ENCODE data around the genes HADHB, DPYSL5, KHK and CGREF1.

- RRBS: 2% methylated on average over 9 of the region's 35 CpGs
Measured at GRCh38 chr2:25877283-25877987, 852 bp downstream of the ASXL2 start.

DNA sequence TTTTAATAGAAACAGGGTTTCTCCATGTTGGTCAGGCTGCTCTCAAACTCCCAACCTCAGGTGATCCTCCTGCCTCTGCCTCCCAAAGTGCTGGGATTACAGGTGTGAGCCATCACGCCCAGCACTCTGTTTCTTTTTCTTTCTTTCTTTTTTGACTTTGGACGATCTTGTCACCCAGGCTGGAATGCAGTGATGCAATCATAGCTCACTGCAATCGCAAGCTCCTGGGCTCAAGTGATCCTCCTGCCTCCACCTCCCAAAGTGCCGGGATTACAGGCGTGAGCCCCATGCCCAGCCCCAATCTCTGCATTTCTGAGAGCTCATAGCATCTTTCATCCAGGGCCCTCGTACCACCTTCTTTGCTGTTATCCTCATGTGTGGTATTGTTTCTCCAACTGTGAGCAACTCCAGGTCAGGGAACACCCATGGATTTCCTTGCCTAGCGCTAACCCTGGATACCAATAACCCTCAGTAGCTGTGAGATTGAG lies 17.2 kb upstream of the KIF3C start:
- RRBS: no CpG with 5 or more reads among the region's 7 CpGs

DNA sequence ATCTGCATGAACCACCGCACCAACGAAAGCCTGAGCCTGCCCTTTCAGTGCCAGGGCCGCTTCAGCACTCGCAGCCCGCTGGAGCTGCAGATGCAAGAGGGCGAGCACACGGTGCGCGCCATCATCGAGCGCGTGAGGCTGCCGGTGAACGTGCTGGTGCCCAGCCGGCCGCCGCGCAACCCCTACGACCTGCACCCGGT lies 11.5 kb downstream of the GAREM2 start:
- RRBS: 7% methylated on average over 1 of the region's 20 CpGs

- RRBS: no CpG with 5 or more reads among the region's 7 CpGs
Measured at GRCh38 chr2:26222275-26222833, 22.1 kb downstream of the HADHA start.

DNA sequence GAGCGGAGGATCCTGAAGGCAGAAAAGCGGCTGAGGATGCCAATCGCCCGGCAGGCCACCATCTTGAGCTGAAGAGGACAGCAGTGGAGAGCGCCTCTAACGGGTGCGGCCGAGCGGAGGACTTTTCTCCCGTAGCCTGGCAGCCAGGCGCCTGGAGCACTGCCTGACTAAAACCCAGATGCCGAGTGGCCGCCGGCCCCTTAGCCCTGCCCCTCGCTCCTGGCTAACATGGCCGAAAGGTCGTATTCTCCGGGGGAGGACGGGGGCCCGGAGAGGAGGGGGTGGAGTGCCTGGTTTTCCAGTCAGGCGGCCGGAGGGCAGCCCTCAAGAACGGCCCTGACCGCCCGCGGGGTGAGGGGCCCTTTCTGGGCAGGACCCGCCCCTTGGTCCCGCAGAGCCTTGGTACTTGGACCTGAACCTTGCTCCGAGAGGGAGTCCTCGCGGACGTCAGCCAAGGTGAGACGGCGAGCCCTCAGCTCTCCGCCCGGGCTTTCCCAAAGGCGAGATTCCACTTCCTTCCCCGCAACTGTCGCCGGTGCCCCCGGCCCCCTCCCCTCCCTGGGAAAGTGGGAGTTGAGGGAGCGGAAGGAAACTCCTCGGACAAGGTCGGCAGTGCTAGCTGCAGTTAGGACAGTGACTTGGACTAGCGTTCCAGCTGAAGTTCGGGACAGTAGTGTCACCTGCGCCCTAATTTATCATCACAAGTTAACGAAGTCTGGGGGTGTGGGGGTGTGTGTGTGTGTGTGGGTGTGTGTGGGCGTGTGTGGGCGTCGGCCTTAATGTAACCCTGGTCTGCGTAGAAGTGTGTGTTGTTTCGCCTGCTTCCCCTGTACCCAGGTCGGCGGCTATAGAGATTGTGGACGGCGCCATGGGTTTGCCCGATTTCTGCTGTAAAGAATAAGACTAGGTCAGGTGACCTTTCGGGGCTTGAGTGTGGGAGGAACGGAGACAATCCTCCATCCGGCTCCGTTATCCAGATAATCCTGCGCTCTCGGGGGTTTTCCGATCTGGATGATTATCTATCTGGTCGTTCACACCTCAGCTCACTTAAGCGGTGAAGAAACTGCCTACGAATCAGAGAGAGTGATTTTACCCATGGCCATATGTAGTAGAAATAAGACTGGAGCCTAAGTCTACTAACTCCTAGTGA lies at the start of gene HADHB:
TSS of gene HADHB (plus strand) at position 405 of the 1,150 bp plus-strand sequence.
- RRBS: 3% methylated on average over 8 of the region's 68 CpGs

GRCh38 chr2:26390170-26391250 lies 11.2 kb upstream of the DRC1 start:
- RRBS: no CpG with 5 or more reads among the region's 5 CpGs

GRCh38 chr2:26736447-26736865 lies 27.6 kb upstream of the SLC35F6 start:
- RRBS: no CpG with 5 or more reads among the region's 1 CpG

DNA sequence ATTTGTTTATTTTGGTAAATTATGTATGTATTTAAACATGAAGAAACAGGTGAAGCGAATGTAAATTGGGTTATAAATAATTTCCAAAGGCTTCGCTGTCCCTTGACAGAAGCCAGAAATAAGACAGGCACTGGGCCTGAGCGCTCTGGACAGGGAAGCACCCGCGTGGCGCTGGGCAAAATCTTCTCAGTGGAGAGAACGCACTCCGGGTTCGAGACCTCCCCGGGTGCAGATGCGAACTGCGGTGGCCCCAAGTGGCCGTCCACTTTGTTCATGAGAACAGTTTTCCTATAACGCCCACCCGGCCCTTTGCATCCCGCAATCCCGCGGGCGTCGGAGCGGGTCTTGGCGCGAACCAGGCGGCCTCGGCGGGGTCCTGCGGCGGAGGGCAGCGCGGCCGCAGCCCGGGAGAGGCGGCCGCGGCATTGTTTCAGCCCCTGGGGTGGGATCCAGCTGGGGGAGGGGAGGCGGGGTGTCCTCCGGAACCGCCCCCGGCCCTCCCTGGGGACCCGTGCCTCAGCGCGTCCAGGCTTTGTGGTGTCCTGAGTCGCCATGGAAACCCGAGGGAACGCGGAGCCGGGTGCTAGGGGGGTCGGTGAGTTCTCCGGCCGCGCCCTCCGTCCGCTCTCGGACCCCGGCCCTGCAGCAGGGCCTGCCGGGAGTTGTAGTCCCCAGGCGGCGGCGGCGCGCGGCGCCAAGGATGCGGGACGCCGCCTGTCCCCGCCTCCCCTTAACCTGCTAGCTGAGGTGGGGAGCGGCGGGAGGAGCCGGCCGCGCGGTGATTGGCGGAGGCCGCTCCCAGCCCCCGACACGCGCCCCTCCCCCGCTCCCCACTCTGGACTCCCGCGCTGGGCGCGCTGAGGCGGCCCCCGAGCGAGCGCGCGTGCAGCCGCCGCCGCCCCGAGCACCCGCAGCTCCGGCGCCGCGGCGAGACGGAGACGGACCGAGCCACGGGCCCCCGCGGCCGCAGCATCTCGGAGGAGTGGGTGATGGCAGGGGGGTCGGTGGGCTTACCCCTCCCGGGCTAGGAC lies at the start of gene DPYSL5:
TSS of gene DPYSL5 (plus strand) at position 860 of the 1,031 bp plus-strand sequence.
- RRBS: 5% methylated on average over 42 of the region's 109 CpGs

- RRBS: no CpG with 5 or more reads among the region's 17 CpGs
Measured at GRCh38 chr2:27051036-27051426, 437 bp upstream of the AGBL5 start.

DNA sequence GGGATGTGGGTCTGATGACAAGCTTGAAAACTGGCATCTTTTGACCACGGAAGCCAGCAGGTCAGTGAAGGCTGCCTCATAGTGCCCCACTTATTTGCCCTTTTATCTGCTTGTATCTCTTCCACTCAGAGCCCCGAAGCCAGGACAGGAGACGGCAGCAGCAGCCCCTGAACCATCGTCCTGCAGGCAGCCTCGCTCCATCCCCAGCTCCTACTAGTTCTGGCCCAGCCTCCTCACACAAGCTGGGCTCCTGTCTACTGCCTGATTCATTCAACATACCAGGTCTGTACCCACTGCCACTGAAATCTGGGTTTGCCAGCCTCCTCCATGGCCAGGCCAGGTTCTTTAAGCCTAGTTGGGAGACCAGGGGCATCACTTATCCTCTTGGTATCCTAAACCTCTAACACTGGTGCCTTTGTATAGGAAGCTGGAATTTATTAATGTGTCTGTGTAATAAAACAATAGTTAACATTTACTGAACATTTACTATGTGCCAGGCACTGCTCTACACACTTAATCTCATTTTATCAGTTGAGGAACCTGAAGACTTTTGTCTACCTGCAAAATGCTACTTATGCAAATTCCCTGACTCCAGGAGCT lies 4.0 kb downstream of the OST4 start:
- RRBS: no CpG with 5 or more reads among the region's 5 CpGs

GRCh38 chr2:27086665-27087582 lies at the start of gene KHK:
Gene KHK (plus strand): TSS chr2:27086772.
- RRBS: 2% methylated on average over 19 of the region's 62 CpGs

DNA sequence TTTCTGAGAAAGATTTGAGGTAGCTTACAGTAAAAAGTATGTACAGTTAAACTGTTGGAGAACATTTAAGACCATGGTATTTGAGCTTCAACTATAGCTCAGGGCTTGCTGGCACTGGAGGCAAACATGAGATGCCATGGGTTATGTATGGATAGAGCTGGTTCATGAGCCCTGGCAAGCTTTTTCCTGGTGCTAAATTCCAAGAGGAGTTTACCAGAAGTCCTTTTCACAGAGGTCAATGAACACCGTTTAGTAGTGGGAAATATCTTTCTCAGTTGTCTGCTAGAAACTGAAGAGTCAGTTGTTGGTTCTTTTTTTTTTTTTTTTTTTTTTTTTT lies 1.2 kb downstream of the KHK start:
- RRBS: no CpG with 5 or more reads among the region's 1 CpG

DNA sequence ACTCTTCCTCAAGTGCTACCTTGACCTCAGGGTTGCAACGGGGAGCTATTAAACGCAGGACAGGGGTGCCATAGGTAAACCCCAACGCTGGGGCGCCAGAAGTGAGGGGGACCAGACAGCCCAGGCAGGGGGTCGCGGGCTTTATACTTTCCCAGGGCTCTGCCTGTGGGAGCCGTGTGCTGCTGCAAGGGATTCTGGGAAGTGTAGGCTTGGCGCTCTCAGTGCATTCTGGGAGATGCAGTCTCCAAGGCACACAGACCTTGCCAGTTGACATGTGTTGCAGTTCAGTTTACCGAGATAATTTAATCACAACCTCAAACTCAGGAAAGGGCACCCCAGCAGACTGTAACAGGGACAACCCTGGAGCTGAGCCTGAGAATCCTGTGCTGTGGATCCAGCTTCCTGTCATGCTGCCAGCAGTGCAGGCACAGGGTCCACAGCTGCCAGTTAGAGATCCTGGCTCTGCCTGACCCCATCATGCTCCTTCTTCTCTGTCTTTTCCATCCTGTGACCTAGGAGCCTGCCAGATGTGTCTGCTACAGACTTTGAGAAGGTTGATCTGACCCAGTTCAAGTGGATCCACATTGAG lies 9.7 kb downstream of the KHK start:
- RRBS: no CpG with 5 or more reads among the region's 9 CpGs

DNA sequence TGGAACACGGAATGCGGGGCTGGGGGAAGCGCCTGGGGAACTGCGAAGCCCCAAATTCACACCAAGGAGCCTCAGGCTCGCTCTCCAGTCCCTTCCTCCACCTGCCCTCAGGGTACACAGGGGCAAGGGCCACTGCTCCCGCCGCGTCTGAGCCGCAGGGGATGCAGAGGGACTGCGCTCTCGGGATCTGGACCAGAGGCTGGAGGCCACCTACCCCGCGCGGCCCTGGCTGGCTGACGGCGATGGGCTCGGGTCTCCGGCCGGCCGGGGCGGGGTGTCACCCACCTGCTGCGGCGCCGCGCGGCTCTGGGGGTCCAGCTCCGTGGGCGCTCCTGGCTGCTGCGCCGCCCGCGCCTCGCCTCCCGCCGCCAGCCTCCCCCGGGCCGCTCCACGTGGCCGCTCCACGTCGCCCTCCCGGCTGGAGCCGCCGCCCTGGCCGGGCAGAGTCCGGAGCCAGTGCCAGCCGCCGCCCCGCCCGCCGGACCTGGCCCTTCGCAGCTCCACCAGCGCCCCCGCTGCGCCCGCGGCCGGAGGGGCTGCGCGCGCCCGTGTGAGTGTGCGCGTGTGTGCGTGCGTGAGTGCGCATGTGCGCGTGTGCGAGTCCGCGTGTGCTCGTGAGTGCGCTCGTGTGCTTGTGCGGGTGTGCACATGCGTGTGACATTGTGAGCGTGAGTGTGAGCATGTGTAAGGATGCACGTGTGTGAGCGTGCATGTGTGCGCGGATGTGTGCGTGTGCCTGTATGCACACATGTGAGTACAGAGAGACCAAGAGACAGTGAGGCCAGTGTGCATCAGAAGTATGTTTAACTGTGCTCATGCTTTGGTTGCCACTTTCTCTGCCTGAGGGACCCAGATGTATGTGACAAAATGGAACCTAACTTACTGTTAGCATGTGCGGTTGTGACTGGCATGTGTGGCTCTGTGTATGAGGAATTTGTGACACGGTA lies at the start of gene CGREF1:
TSS of gene CGREF1 (minus strand) at position 568 of the 947 bp plus-strand sequence.
- RRBS: 3% methylated on average over 27 of the region's 85 CpGs

DNA sequence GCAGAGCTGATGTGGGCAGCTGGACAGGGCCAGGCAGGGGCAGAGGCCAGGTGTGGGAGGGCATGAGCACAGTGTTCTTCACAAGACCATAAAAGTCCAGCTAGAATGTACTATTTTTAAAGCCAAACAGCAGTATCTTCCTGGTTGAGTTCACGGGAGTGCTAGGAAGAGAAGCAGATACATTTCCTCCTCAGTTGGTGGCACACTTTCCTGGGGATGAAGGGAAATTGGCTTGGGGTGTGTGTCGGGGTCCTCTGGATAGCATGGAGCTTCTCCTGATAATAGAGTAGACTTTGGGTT lies 5.8 kb downstream of the TCF23 start:
- RRBS: no CpG with 5 or more reads among the region's 2 CpGs

GRCh38 chr2:27171379-27172055 lies 22.7 kb downstream of the TCF23 start:
- RRBS: no CpG with 5 or more reads among the region's 12 CpGs

DNA sequence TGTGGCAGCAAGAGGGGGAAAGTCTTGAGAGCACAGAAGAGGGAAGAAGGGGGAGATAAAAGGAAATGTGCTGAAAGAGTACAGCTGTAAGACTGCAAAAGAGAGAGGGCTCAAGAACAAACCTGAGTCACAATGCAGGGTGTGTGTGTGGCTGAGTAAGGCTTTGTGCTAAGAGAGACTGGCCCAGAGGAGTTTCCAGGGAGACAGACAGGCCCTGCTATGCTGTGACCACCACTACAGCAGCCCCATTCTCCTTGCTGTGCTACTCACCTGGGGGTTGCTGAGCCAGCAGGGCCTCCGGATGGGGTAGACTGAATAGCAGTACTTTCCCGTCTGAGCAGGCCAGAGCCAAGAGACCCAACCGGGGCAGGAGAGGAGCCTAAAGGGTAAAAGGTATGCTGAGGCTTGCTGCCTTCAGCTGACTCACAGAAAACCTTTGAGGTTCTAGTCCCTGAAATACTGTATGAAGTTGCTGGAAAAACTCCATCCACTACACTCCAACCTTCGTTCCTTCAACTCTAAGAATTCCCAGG lies 12.5 kb upstream of the MPV17 start:
- RRBS: 79% methylated on average over 3 of the region's 4 CpGs

DNA sequence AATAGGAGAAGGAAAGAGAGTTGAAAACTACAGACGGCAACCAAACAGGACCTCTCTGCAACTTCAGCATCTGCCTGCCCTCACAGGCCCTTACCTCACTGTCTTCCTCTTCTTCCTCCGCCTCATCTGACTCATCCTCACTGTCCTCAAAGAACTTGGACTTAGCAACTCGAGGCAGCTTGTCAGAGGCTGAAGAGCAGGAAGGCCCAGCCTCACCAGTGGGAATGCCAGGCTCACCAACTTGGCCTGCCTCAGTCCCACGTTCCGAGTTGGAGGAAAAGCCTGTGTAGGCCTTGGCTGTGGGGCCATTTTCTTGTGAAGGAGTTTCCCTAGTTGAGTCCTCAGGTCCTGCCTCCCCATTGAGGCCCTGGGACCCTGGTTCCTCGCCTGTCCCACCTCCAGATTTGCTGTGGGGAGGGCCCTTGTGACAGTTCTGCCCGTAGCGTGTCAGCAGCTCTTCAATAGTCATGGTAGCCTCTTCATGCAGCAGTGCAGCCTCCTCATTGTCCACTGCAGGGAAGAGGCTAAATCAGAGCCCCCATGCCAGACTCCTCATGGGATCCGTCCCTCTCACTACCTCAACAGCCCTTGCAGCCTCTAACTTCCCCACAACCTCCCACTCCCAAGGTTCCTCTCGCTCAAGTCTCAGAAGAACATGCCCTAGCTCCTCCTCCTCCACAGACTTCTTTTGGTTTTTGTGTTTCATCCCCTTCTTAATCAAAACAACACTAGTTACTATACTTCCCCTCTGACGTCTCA lies 4.2 kb upstream of the ZNF513 start:
- RRBS: no CpG with 5 or more reads among the region's 11 CpGs

DNA sequence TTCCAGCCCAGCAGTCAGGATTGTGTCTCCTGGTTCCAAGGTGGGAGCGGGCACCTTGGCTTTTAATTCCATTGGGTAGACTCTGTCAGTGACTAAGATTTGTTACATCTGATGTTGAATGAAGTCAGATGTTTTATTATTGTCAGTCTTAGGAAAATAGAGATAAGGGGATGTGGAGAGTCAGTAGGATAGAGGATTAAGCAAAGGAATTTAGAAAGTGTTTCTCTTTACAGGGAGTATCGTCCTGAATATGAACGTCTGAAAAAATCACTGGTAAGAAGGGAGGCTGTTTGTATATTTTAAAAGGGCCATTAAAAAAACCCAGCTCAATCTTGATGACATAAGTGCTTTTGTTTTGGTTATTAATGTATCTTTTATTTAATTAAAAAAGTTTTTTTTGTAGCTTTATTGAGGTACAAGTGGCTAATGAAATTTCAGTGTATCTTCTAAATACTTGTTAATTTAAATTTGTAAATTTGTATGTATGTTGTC lies 12.2 kb downstream of the GPN1 start:
- RRBS: no CpG with 5 or more reads among the region's 3 CpGs

All from AG08470 (cell line).